Measurements from ENCODE around the genes PCDHGA4, FCHSD1 and NDFIP1.

DNA sequence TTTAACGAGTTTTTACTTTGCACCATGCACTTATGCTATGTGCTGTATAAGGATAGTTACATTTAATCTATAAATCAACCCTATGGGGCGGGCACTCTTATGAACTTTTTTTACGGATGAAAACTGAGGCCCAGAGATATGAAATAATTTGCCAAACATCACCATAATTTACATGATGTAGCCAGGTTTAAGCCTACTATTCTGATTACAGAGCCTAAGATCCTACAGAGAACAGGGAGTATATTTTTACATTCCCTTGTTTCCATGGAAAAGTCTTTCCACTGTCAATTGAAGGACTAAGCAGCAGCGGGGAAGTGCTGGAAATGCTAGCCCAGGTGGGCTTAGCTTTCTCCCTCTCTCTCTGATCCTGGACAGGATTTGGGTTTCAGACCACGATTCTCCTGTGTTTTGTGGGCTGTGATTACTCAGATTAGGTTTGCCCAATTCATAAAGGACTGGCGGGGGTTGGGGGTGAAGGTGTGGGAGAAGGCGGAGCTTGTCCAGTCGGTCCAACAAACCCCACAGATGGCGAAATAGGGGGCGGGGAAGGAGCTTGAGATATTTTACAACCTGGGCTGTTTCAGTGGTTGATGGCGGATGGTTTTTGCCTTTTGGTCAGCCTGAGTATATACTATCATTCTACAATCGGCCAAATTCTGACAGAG lies 35.0 kb downstream of the PCDHAC2 start:
- PRO-cap, result no peak

- PRO-cap, result no peak
Measured at GRCh38 chr5:141179065-141179416, 1.5 kb downstream of the PCDHB8 start.

DNA sequence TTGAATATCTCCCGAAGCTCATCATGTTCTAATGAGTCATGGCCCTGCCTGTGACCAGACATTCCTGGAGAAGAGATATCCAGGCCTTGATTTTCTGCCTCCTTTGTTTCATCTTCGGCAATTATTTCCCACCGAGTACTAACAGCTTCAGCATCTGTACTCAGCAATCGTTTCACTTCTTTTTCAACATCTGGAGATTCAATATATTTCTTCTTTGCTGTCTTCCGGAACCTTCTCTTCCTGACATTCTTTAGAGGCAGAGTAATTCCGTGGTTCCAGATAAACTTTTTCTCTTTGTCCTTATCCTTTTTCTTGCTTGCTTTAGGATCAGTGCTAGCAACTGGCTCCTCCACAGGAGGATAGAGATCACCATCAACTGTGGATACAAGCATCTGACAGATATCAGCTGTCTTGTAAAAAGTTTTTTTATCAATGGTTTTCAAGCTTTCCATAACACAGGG lies 1.2 kb downstream of the TAF7 start:
- PRO-cap, result no peak

DNA sequence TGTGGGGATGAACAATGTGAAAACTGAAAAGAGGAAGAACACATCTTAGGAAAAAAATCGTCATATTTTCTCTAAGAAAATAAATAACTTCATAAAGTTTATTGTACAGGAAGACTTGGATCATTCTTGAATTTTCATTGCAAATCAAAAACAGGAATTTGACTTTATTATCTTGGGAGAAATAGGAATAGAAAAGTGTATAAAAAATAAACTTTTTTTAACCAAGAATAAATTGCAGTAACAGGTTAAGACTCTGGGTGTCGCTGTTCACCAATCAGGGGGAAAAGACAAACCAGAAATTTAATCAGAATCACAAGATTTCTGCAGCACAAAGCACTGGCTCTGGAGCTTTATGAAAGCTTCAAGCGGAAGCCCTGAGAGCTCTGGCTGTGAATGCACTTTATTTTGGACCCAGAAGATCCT lies at the start of gene PCDHGA4:
Gene PCDHGA4 (plus strand): TSS at position 307 of the 423 bp plus-strand sequence.
- PRO-cap, result no peak

- PRO-cap, result no peak
Measured at GRCh38 chr5:141512941-141513346, 24.1 kb downstream of the PCDHGC5 start.

DNA sequence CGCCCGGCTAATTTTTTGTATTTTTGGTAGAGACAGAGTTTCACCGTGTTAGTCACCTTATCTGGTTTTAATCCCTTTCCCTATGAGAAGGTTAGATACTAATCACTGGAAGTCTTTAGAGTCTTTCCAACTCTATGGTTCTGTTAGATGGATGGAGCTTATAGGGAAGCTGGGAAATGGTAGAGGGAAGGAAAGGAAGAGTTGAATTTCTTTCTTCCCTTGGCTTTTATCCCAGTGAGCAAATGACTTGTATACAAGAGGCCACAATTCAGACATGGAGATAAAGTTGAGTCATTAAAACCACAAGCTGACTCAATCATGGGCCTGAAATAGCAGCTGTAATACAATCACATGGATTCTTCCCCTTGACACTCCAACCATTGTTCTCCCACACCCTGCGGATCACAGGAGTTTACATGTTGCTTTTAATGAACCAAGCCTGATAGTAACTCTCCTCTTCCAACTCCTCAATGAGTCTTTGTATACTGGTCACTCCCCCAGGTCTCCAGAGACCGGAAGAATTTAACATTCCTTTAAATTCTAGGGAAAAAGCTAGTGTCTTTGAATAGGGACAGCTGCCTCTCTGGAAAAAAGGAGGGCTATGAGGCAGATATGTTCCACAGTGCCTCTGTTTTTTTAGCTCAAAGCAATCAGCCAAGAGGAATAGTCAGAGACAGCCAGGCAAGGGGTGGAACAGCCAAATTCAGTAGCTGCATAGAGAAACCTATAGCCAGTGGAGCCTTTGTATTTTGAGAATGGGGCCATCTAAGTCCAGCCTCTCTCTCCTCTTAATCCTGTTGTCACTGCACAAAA lies 32.4 kb downstream of the PCDHGC5 start:
- PRO-cap, result bidirectional peak, plus-strand start at position 470 of the sequence, minus-strand start at position 203 of the sequence; unidirectional peak, plus-strand start at position 644 of the sequence

DNA sequence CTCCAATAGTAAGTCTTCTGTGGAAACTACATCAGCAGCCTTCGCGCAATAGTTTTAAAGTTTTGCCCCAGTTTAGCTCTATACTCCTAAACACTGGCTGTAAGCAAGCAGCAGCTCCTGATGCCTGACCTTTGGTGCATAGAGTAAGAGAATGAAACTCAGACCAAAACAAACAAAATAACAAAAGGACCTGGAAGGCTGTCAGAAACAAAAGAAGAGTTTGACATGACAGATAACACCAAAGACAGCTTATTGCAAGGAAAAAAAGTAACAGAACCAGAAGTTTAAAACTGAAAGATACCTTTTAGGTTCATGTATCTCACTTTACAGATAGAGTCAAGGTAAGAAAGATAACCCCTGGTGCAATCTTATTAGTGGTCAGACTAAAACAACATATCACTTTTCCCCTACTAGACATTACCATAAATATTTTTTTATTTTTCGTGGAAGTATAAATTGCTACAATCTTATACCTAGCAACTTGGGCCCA lies 54.2 kb downstream of the DIAPH1 start:
- PRO-cap, result no peak

GRCh38 chr5:141625520-141626304 lies 6.9 kb upstream of the DIAPH1 start:
- PRO-cap, result no peak

DNA sequence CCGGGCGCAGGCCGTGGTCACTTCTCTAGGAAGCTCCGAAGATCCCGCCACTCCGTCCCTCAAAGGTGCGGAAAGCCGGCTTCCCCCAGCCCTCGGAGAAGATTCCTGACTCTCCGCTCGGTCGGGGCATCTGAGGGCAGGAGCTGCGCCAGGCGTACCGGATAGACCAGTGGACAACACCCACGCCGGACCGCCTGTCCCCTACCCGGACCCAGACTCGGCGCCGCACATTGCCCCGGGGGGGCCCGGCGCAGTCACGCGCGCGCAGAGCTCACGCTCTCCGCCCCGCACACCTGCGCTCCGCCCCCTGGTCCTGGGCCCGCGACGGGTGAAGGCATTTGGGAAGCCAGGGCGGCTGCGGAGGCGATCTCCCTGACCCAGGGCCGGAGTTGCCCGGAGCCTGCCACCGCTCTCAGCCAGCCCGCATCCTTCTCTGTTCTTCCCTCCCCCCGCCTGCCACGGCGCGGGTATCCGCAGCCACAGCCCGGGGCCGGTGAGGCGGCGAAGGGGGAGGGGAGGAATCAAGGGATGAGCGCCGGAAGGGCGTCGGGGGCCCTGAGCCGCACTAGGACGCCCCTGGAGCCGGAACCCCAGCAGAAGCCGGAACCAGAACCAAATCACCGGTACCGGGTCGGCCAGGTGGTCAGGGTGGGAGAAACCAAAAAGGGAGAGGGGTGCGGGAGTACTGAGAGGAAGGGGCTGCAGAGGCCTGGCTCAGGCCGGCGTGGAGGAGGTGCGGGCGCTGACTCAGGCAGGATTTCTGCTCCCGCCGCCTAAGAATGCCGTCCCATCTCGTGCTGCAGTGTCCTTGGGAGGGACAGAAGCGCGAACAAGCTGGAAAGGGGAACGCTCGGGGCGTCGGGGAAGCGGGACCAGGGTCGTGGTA lies 565 bp downstream of the RELL2 start:
- PRO-cap, result bidirectional peak, plus-strand start at position 338 of the sequence, minus-strand start at position 232 of the sequence

DNA sequence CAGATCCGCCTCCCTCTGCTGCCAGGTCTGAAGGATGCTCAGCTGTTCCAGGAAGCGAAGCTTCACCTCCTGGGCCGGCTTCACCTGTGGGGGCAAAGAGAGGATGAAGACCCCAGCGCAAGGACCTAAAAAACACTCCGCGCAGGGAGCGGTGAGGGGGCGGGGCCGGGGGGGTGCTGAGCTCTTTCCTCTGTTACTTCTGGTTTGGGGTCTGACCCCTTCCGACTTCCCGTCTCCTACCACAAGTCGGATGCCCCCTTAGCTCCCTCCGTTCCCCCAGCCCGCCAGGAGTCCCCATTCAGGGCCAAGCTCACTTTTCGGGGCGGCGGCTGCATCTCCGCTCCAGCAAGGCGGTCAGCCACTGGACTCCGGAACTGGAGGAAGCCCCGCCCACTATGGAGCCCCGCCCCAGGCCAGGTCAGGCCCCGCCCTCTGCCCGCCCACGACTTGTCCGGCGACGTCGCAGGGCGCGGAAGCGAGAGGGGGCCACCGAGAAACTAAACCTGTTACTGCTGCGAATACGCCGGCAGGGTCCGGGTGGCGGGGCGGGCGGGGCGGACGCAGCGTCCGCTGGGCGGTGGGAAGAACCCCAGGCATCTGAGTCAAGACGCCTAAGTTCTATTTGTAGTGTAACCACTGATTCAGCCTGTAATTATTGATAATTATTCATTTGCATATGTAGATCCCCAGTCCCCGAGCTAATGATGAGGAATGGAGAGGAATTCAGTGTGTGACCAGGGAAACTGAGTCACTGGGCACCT lies at the start of gene FCHSD1:
Gene FCHSD1 (minus strand): TSS at position 385 of the 761 bp plus-strand sequence.
- PRO-cap, result bidirectional peak, plus-strand start at position 445 of the sequence, minus-strand start at position 385 of the sequence

- PRO-cap, result bidirectional peak, plus-strand start at chr5:141849439, minus-strand start at chr5:141849416; bidirectional peak, plus-strand start at chr5:141849805, minus-strand start at chr5:141849686
Measured at GRCh38 chr5:141849250-141850178, 28.7 kb downstream of the PCDH1 start.

DNA sequence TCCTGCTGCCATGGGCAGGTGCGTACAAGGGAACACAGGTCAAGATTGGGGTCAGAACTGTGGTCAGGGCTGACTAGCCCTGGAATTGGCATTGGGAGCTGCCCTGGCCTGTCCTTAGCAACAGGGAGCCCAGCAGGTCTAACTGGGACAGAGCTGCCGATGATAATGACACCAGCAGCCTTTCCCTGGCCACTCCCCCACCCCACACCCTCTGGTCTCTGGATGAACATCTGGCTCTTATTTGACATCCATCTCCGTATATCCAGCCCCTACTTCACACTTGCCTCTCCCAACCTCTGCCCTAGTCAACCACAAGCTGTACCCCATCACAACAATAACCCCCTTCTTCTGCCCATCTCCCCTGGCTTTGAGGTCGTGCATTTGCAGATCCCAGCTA lies 7.9 kb downstream of the PCDH1 start:
- PRO-cap, result unidirectional peak, minus-strand start at position 140 of the sequence

GRCh38 chr5:141874137-141875213 lies 3.7 kb downstream of the PCDH1 start:
- PRO-cap, result bidirectional peak, plus-strand start at chr5:141874339, minus-strand start at chr5:141874304; bidirectional peak, plus-strand start at chr5:141874884, minus-strand start at chr5:141874850

DNA sequence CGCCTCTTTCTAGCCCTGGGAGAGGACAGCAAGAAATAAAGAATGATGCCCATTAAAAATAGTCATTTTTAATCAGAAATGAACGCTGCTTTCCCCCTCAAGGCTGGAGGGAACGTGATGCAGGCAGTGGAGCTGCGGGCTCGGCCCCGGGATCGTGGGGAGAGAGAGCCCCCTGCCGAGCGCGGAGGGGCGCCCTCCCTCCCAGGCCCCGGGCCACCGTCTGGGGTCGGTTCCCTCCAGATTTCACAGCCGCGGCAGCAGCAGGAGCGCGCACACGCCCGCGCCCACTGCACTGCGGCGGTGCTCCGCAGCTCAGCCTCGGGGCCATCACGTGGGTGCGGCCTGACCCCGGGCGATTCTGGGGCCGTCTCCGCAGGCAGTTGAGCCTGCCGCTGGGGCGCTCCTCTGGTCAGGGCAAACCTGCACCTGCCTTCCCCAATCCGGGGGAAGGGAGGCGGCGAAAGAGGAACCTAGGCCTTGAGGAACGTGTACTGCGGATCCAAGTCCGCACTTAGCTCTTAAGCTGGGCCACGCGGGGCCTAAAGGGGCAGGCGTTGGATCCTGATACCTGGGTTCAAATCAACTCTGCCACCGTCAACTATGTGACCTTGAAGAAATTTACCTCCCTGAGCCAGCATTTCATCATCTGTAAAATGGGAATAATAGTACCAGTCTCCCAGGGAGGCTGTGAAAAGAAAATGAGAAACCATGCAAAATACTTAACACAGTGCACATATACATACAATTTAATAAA lies 9.4 kb upstream of the DELE1 start:
- PRO-cap, result no peak

DNA sequence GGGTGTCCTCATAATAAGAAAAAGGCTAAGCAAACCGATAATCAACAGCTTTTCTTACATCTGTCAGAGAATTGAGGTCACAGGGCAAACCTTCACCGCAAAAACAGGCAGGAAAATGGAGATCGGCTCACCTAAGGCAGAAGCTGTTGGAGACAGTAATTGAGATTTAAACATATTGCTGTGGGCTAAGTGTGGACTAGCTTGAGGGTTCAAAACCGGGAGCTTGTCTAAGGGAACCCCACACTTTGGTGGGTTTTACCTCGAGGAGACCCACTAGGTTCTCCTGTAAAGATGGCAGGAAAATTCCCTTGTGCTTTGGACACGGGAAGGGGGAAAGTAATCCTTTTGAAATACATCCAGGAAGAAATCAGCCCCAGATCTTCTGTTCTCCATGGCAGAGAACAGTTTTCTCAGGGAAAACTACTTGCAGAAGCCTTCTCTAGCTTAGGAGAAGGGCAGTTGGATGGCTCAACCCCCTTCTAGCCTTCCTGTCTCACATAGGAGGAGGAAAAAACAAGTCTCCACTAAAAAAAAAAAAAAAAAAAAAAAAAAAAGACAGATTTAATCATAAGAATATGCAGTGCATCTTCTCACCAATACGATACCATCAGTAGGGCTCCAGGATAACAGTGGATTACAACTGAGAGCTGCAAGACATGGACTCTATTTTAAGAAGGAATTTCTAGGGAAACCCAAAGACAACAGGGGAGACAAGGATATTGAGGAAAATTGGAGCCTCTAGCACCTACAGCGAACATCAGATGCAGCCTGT lies 17.6 kb downstream of the GNPDA1 start:
- PRO-cap, result no peak

DNA sequence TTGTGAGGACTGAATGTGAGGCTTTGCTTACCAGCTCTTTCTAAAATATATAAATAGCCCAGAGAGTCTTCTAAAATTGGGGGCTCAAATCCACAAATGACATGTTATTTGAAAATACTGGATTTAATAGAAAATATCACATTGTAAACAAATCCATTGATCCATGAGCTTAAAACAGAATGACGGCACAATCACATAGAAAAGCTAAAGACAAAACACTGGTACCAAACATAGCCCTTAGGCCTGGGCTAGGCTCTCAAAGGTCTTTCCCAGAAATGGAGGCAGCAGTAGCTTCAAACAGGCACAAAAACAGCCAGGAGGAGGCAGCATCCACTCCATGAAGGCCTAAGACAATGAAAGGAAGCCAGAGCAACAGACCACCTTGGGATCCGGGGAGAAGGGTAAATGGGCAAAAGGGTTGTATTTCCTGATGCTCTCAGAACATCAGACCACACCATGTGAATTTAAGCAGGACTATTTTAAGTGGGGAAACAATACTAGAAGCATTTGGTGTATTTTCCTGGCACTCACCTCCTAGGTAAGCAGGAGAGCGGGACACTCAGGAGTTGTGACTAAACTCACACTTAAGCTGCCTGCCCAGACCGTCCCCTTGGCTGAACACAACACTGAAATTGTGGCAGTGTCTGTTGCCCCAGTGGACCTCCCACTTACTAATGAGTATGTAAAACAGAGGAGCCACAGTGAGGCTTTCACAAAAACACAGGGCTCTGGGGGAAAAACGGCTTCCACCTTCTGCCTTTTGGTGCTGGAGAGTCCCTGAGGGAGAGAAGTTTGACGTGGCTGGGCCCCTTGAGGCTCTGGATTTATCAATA lies 12.0 kb downstream of the GNPDA1 start:
- PRO-cap, result no peak

- PRO-cap, result no peak
Measured at GRCh38 chr5:142095099-142095390, 13.5 kb upstream of the NDFIP1 start.

DNA sequence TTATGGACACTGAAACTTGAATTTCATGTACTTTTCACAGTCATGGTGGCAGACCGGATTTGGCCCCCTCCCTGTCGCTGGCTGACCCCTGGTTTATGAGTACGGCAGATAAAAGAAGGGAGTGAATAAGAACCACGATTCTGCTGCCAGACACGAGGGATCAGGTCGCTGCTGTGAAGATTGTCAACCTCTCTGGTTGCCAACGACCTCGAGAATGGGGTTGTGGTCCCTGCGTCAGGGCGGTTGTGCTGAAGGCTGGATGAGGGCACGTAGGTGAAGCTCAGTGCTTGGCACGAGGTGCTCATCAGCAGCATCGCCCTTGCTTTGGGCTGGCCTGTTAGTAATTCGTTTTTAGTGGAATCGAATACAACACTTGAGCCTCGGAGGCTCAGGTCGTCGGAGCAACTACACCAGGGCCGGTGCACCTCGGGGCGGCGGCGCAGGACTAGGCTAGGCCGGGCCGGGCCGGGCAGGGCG lies 299 bp upstream of the NDFIP1 start:
- PRO-cap, result unidirectional peak, plus-strand start at position 369 of the sequence; bidirectional peak, plus-strand start outside the sequence, minus-strand start at position 447 of the sequence

DNA sequence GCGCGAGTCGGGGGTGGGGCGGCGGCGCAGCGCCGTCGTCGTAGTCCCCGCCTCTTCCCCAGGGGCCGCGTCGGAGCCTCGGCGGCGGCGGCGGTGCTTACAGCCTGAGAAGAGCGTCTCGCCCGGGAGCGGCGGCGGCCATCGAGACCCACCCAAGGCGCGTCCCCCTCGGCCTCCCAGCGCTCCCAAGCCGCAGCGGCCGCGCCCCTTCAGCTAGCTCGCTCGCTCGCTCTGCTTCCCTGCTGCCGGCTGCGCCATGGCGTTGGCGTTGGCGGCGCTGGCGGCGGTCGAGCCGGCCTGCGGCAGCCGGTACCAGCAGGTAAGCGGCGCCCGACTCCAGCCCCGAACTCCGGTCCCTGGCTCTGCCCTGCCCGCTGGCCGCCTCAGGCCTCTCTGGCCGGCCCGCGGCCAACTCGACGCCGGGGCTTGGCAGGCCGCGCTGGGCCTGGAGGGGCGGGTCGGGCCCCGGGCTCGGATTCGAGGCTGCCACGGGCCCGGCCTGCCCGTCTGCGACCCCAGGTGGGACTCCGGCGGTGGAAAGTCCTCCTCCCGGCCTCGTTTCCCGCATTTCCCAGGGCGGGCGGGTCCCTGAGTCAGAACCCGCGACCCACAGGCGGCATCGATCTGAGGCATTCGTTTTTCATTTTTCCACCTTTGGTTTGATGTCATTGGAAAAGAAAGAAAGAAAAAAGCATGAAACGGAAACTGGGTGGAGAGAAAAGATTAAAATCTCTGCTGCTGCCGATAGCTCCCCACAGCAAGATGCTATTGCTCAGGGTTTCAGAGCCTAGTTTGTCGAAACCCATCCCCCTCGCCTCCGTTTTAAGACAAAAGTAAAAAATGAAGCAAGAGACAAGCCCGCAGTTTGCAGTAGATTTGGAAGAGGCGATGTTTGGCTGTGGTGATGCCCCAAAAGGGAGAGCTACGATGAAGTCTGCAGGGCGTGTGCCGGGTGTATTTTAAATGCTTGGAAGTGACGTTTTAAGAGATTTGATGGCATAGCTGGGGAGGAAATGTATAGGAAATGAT lies at the start of gene NDFIP1:
Gene NDFIP1 (plus strand): TSS at position 61 of the 1,029 bp plus-strand sequence.
- PRO-cap, result bidirectional peak, plus-strand start at position 70 of the sequence, minus-strand start outside the sequence; bidirectional peak, plus-strand start at position 726 of the sequence, minus-strand start at position 573 of the sequence

DNA sequence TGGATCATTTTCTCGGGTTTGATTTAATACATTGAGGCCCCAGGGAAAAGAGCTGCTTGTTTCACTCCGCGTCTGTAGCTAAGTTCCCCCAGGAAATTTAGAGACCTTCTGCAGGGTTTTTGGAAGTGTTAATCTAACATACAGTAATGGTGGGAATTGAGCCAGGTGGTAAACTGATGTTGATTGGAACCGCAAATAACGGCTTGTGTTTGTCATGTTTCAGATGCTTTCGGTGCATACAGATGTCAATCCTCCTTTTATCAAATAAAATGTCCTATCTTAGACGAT lies 1.1 kb downstream of the NDFIP1 start:
- PRO-cap, result no peak

Data from Calu3 (cell line).